H1 (cell line): ENCODE data around the genes MORN3, HPD and CFAP251.

- RRBS: no CpG with 5 or more reads among the region's 11 CpGs
CAGE:
- cytosol, long polyA plus RNA: start-site peak on the minus strand at chr12:121582269-121582295, 36 reads
- long polyA plus RNA: start-site peak on the minus strand at chr12:121582254-121582286, 30 and 45 reads in 2 replicates
- nucleus, long polyA plus RNA: start-site peak on the minus strand at chr12:121582247-121582286, 39 reads
Measured at GRCh38 chr12:121582072-121582608, 1.3 kb upstream of the KDM2B start.

GRCh38 chr12:121608664-121609022 is 27.8 kb upstream of the KDM2B start:
- RRBS: no CpG with 5 or more reads among the region's 4 CpGs
CAGE:
- cytosol, long polyA plus RNA: no peak
- long polyA plus RNA: no peak
- nucleus, long polyA plus RNA: no peak

GRCh38 chr12:121628014-121628990 is 41.2 kb downstream of the MORN3 start:
- RRBS: 82% methylated on average over 2 of the region's 14 CpGs
CAGE:
- cytosol, long polyA plus RNA: no peak
- long polyA plus RNA: no peak
- nucleus, long polyA plus RNA: no peak

DNA sequence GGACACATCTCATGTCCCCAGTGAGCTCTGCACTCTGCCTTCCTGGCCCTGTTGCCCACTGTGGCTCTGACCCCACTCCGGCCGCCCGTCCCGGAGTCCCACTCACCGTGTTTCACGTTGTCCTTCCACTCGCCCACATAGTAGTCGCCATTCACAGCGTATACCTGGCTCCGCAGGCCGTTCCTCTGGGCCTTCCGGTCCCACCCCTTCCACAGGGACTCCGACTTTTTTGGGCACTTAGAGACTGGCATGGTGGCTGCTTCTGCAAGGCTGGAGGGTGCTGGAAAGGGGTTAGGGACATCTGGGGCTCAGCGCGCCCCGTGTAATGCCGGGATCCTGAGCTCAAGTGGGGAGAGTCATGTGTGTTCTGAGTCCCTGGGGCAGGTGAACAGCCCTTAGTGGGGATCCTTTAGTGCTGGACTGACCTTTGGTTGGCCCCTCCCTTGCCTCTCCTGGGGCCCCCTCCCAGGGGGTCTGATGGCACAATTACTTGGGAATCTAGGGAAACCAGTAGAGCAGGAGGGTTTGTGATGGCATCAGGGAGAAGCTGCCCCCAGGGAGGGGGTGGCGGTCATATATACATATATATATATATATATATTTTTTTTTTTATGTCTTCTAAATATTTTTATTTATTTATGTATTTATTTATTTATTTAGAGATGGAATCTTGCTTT is at the start of gene MORN3:
Gene MORN3, minus strand, starts transcription at position 422 of the 677 bp plus-strand sequence.
- RRBS: 91% methylated on average over 6 of the region's 18 CpGs
CAGE:
- cytosol, long polyA plus RNA: no peak
- long polyA plus RNA: no peak
- nucleus, long polyA plus RNA: no peak

- RRBS: 59% methylated on average over 3 of the region's 12 CpGs
CAGE:
- cytosol, long polyA plus RNA: no peak
- long polyA plus RNA: no peak
- nucleus, long polyA plus RNA: no peak
Measured at GRCh38 chr12:121773438-121773895, 20.0 kb downstream of the RHOF start.

DNA sequence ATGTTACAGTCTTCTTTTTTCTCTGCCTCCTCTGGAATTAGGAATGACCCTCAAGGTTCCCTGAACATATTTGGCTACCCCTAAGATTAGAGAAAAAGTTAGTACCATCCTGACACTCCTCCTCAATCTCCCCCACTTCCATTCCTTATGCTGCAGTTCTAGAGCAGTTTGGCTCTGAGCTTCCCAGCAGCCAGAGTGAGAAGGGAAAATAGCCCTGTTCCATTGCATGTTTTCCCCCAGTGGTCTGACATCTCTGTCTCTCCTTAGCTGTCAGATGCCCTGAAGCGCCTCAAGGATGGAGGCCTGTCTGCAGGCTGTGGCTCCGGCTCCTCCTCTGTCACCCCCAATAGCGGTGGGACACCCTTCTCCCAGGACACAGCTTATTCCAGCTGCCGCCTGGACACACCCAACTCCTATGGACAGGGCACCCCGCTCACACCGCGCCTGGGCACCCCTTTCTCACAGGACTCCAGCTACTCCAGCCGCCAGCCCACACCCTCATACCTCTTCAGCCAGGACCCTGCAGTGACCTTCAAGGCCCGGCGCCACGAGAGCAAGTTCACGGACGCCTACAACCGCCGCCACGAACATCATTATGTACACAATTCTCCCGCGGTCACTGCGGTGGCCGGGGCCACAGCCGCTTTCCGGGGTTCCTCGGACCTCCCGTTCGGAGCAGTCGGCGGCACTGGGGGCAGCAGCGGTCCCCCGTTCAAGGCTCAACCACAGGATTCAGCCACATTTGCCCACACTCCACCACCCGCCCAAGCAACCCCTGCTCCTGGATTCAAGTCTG is 5.7 kb downstream of the SETD1B start:
- RRBS: 97% methylated on average over 9 of the region's 30 CpGs
CAGE:
- cytosol, long polyA plus RNA: no peak
- long polyA plus RNA: no peak
- nucleus, long polyA plus RNA: no peak

GRCh38 chr12:121816879-121818090 is 13.5 kb downstream of the SETD1B start:
- RRBS: 95% methylated on average over 16 of the region's 69 CpGs
CAGE:
- cytosol, long polyA plus RNA: no peak
- long polyA plus RNA: no peak
- nucleus, long polyA plus RNA: no peak

- RRBS: 87% methylated on average over 3 of the region's 7 CpGs
CAGE:
- cytosol, long polyA plus RNA: no peak
- long polyA plus RNA: no peak
- nucleus, long polyA plus RNA: no peak
Measured at GRCh38 chr12:121858435-121858762, 260 bp downstream of the HPD start.

- RRBS: no CpG with 5 or more reads among the region's 14 CpGs
CAGE:
- cytosol, long polyA plus RNA: no peak
- long polyA plus RNA: no peak
- nucleus, long polyA plus RNA: no peak
Measured at GRCh38 chr12:121858763-121859834, at the start of gene HPD. TSS of gene HPD (minus strand) at chr12:121858859.

GRCh38 chr12:121915962-121916726 is 2.2 kb upstream of the CFAP251 start:
- RRBS: no CpG with 5 or more reads among the region's 5 CpGs
CAGE:
- cytosol, long polyA plus RNA: no peak
- long polyA plus RNA: no peak
- nucleus, long polyA plus RNA: start-site peak on the plus strand at chr12:121916531-121916593, 28 reads

GRCh38 chr12:121918001-121918722 is at the start of gene CFAP251:
TSS of gene CFAP251 (plus strand) at chr12:121918592.
- RRBS: 22% methylated on average over 27 of the region's 44 CpGs
CAGE:
- cytosol, long polyA plus RNA: start-site peak on the plus strand at chr12:121918585-121918612, 146 reads
- long polyA plus RNA: start-site peak on the plus strand at chr12:121918556-121918612, 173 and 199 reads in 2 replicates
- nucleus, long polyA plus RNA: start-site peak on the plus strand at chr12:121918563-121918664, 175 reads

DNA sequence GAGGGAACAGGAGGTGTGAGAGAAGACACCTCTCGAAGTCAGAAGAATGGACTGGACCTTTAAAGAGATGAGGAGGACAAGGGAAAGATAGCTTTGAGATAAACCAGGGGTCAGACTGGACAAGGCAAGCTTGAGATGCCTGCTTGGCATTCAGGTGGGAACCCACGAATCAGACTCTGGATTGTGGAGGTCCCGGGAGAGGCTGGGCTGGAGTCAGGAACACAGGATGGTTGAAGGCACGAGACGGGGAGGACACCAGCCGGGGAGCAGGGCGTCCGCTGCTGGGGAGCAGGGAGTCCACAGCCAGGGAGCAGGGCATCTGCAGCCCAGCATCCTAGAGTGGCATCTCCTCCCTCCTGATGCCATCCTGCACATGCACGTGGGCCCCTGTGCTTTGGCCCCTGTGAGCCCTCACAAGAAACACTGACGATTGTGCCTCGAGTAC is 44.9 kb downstream of the CFAP251 start:
- RRBS: no CpG with 5 or more reads among the region's 11 CpGs
CAGE:
- cytosol, long polyA plus RNA: no peak
- long polyA plus RNA: no peak
- nucleus, long polyA plus RNA: no peak

- RRBS: no CpG with 5 or more reads among the region's 11 CpGs
CAGE:
- cytosol, long polyA plus RNA: no peak
- long polyA plus RNA: no peak
- nucleus, long polyA plus RNA: no peak
Measured at GRCh38 chr12:122080393-122080891, 1.9 kb downstream of the MLXIP start.

GRCh38 chr12:122279788-122280174 is 13.5 kb upstream of the VPS33A start:
- RRBS: no CpG with 5 or more reads among the region's 8 CpGs
CAGE:
- cytosol, long polyA plus RNA: no peak
- long polyA plus RNA: no peak
- nucleus, long polyA plus RNA: no peak

DNA sequence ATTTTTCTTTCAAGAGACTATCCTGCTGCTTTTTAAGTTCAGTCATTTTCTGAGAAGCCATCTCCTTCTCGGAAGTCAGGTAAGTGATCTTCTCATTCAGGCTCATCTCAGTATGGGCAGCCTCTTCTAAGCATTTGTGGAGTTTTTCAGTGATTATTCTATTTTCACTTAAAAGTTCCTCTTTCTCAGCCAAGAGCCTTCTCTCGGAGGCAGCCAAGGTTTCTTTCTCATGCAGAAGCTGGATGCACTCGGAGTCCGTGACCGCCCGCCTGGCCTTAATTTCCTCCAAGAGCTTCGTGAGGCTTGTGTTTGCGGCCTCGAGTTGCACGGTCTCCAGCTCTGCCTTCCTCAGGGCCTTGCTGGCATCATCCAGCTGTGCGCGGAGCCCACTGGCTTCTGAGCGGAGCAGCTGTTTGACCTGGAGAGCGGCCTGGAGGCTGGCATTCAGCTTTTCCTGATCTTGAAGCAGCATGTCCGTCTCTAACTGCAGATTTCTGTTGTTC is 56.9 kb upstream of the VPS33A start:
- RRBS: no CpG with 5 or more reads among the region's 15 CpGs
CAGE:
- cytosol, long polyA plus RNA: no peak
- long polyA plus RNA: no peak
- nucleus, long polyA plus RNA: no peak

DNA sequence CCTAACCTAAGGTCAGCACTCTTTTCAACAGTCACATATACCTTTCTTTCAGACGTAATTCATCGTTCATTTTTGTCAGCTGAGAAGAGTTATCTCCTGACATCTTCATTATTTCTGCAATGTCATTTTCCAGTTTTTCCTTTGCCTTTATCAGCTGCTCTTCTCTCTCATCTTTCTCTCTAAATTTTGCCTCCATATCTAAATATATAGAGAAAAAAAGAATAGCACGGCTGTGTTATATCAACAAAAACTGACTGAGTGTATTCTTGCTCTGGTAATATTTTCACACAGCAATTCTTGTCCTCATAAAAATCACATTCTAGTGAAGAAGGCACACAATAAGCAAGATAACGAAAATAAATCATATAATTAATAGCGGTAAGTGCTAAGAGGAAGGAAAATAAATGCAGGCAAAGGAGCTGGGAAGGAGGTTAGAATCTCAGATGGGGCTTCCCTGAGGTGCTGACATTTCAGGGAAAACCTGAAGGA is 66.7 kb upstream of the VPS33A start:
- RRBS: no CpG with 5 or more reads among the region's 5 CpGs
CAGE:
- cytosol, long polyA plus RNA: no peak
- long polyA plus RNA: no peak
- nucleus, long polyA plus RNA: start-site peak on the minus strand centred at position 129 of the sequence, 131 bp wide, 25 reads

- RRBS: no CpG with 5 or more reads among the region's 2 CpGs
CAGE:
- cytosol, long polyA plus RNA: no peak
- long polyA plus RNA: no peak
- nucleus, long polyA plus RNA: no peak
Measured at GRCh38 chr12:122385623-122385822, 36.9 kb downstream of the CLIP1 start.

- RRBS: 98% methylated on average over 2 of the region's 13 CpGs
CAGE:
- cytosol, long polyA plus RNA: no peak
- long polyA plus RNA: no peak
- nucleus, long polyA plus RNA: no peak
Measured at GRCh38 chr12:122484626-122485395, 15.9 kb downstream of the ZCCHC8 start.

DNA sequence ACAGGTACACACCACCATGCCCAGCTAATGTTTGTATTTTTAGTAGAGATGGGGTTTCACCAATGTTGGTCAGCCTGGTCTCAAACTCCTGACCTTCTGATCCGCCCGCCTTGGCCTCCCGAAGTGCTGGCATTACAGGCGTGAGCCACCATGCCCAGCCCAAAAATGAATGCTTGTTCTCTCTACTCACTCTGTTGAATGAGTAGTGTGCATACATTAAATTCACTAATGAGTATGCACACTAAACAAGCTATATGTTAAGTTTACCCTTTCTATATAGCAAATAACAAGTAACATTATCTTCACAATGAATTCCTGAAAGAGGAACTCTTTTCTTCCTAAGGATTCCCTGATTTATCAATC is 11.2 kb upstream of the ZCCHC8 start:
- RRBS: no CpG with 5 or more reads among the region's 4 CpGs
CAGE:
- cytosol, long polyA plus RNA: no peak
- long polyA plus RNA: no peak
- nucleus, long polyA plus RNA: no peak

GRCh38 chr12:122727750-122728521 is 2.7 kb downstream of the HCAR1 start:
- RRBS: no CpG with 5 or more reads among the region's 7 CpGs
CAGE:
- cytosol, long polyA plus RNA: no peak
- long polyA plus RNA: no peak
- nucleus, long polyA plus RNA: no peak